Cardiac ventricle fibroblast (primary cell): ENCODE data around the genes MIPOL1 and MDGA2.

GRCh38 chr14:37197140-37198207 is at the start of gene MIPOL1:
TSS of gene MIPOL1 (plus strand) at chr14:37197937.
- RAMPAGE, long total RNA: no peak

DNA sequence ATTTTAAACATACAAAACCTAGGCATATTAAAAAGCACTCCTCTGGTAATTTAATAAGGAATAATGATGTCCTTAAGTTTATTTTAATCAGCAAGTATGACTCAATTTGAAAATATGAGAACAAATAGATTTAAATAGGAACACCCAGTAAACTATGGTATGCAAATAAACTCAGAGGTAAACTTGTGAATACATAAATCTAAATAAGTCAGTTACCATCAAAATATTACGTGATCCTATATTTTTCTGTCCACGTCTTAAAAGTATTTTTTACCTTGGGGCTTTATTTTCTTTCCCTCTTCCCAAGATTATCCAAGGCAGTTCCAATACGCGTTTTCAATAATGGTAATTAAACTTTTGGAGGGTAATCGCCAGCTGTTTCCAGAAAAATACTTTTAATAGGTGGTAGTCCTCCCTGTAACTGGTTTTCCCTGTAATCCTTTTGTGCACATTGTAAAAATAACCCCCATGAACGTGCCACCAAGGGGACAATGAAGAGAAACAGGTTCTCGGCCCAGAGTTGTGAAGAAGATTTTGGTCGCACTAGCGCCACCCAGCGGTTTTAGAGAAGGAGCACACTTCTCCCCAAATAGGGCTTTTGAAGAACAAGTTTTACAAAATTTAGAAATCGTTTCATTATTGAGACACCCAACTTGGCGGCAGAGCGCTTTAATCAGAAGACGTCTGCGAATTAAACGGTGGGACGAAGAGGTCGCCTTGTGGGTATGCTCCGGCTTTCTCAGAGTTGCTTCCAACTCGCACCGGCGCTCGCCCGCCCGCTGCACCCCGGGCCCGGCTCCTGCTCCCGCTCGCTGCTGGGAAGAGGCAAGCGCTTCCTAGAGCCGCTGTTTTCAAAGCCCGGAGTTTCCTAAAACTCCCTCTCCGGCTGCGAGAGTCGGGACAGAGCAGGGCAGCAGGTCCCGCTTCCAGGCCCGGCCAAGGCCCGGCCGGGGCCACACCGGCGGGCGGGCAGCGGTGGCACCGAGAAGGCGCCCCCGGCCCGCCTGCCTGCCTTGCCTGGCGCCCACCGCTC is 931 bp downstream of the FOXA1 start:
- RAMPAGE, long total RNA: no peak

DNA sequence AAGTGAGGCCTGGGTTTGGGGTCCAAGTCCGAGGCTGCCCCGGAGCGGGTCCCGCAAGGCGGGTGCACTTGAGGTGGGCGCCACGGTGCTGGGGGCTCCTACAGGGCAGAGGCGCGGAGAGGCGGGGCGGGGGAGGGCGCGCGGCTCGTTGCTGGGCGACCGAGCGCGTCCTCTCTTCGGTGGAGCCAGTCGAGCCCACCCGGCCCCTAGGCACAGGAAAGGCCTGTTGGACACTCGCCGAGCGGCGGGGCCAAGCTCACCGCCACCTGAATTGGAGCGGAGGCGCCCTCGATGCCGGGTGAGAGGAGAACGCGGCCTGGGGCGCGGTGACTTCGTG is 15.6 kb downstream of the TTC6 start:
- RAMPAGE, long total RNA: no peak

- RAMPAGE, long total RNA: no peak
These were observed 27.0 kb downstream of the TTC6 start for GRCh38 chr14:37622032-37623198.

DNA sequence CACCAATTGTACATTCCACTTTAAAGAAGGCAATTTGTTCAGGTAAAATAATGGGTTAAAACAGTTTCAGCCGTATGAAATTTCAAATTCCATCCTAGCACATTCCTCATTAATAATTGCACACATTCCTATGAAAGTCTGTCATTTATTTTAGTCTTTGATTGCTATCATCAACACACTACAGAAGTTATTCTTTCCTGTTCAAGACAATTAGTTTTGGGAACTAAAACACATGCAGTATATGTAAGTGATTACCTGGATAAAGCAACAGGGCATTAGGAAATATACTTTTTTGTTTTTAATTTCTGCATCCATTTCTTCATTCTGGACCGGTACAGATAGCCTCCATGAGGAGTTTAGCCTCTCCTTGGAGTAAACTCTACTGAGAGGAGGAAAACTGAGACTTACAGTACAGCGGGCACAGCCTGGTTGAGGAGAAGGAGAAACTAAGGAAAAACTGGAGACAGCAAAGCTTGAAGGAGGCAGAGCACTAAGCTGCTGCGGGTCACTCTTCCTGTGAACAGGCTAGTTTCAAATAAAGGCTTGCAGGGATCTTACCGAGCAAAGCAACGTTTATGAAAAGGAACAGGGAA is 518 bp upstream of the SSTR1 start:
- RAMPAGE, long total RNA: no peak

DNA sequence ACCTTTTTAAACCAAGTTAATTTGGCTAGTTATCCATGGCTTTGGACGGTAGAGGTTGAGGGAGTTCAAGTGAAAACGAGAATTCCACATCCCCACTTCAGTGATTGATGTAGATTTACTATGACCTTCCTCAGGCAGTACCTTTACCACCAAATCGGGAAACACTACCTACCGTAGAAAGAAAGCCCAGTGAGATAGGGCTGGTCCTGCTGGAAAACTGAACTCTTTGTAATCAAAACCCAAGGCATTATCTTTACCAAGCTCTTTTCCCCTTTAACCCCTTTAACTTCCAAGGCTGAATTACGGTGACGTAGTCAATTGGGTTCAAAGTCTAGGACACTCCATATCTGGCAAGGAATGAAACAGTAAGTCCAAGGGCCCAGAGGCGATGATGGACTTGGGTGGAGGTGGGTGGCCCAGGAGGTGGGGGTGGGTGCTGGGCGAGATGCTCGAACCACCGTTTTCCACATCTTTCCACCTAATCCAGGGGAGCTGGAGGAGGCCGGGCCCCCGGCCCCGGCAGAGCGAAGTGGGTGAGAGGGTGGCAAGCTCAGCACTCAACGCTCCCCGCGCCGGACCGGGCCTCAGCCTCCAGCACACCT is 603 bp downstream of the SEC23A start:
- RAMPAGE, long total RNA: no peak

DNA sequence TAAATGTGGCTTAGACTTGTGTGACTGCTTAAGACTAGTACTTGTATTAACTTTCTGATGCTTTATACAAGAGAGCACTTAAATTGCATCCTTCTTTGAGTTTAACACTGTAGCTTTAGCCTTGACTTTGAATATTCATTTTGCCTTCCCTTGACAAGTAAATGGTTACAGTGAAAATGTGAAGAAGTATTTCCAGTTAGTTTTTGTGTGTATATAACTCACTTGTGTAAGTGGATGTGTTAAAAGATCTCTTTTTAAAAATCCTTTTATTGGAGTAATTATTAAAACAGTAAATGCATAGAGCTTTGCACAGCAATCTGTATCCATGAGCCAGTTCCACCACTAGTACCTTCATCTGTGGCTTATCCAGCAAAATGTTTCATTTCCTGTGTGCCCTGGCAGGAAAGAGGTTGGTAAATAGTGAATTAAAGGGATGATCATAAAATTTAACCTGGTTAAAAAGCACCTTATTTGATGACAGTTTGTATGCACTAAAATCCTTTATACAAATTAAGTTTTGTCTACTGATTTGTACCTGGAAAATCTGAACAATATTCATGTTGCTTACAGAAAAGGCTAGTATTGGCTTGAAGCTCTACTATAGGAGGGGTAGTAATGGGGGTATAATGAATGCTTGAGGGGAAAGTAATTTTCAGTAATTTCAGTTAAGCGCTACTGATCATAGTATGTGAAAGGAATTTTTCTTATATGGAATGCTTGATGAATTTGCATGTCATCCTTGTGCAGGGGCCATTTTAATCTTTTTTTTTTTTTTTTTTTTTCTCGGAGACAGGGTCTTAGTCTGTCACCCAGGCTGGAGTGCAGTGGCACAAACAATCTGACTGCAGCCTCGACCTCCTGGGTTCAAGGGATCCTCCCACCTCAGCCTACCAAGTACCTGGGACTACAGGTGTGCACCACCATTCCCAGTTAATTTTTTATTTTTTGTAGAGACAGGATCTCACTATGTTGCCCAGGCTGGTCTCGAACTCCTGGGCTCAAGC is 8.2 kb downstream of the PNN start:
- RAMPAGE, long total RNA: no peak

GRCh38 chr14:39186806-39187378 is 11.8 kb downstream of the PNN start:
- RAMPAGE, long total RNA: no peak

DNA sequence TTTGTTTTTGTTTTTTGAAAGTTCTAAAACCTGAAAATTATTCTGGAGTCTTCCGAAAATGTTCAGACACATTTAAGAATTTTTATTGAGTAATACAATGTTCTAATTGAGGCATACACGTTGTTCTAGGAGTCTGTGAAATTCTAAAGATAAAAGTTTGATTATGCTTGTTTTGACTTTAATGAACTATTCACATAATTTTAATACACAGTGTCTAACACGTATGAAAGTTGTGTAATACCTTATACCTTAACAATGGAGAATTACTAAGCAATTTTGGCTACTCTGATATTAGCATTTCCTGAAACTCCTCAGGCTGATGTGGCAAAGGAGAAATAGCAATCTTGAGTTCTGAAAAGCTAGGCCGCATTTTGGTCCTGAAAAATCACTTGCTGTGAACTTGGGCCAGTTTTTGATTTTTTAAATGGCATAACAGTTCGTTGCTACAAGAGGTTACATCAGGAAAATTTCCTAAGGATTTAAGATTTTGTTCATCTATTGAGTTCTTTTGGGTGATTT is 32.0 kb downstream of the MIA2 start:
- RAMPAGE, long total RNA: no peak

GRCh38 chr14:39386617-39387064 is 45.6 kb downstream of the FBXO33 start:
- RAMPAGE, long total RNA: no peak

DNA sequence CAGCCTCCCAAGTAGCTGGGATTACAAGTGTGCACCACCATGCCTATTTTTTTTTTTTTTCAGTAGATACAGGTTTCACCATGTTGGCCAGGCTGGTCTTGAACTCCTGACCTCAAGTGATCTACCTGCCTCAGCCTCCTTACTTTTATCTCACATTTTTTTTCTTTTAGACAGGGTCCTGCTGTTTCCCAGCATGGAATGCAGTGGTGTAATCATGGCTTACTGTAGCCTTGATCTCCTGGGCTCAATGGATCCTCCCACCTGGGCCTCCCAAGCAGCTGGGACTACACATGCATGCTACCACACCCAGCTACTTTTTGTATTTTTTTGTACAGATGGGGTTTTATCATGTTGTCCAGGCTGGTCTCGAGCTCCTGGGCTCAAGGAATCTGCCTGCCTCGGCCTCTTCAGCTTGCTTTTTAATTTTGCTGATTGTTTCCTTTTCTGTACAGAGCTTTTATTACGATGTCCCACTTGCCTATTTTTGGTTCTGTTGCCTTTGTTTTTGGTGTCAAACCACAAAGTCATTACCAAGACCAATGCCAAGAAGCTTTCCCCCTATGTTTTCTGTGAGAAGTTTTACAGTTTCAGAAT is 23.5 kb downstream of the FBXO33 start:
- RAMPAGE, long total RNA: no peak

GRCh38 chr14:41749284-41749861 is 142.7 kb downstream of the LRFN5 start:
- RAMPAGE, long total RNA: no peak

DNA sequence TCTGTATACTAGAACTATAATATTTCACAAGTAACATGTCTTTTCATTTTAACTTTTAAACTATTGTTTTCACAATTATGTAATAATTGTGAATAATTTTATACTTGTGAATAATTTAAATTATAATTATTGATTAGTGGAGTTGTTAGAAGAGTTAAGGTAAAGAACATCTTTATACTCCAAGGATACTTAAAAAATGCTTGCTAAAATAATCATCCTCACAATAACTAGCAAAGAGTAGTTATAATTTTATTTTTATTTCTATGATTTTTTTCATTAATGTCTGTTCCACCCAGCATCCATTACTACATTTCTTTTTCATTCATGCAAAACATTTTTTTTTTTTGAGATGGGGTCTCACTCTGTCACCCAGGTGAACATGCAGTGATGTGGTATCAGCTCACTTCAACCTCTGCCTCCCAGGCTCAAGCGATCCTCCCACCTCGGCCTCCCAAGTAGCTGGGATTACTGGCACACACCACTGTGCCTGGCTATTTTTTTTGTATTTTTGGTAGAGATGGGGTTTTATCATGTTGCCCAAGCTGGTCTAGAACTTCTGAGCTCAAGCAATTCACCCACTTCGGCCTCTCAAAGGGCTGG is 807.7 kb downstream of the LRFN5 start:
- RAMPAGE, long total RNA: no peak

- RAMPAGE, long total RNA: no peak
These were observed 184.6 kb upstream of the C14orf28 start for GRCh38 chr14:44712392-44712967.

DNA sequence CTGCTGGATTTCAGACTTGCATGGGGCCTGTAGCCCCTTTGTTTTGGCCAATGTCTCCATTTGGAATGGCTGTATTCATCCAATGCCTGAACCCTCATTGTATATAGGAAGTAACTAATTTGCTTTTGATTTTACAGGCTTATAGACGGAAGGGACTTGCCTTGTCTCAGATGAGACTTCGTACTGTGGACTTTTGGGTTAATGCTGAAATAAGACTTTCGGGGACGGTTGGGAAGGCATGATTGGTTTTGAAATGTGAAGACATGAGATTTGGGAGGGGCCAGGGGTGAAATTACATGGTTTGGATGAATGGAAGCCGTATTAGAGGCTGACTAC is 174.3 kb upstream of the C14orf28 start:
- RAMPAGE, long total RNA: no peak

DNA sequence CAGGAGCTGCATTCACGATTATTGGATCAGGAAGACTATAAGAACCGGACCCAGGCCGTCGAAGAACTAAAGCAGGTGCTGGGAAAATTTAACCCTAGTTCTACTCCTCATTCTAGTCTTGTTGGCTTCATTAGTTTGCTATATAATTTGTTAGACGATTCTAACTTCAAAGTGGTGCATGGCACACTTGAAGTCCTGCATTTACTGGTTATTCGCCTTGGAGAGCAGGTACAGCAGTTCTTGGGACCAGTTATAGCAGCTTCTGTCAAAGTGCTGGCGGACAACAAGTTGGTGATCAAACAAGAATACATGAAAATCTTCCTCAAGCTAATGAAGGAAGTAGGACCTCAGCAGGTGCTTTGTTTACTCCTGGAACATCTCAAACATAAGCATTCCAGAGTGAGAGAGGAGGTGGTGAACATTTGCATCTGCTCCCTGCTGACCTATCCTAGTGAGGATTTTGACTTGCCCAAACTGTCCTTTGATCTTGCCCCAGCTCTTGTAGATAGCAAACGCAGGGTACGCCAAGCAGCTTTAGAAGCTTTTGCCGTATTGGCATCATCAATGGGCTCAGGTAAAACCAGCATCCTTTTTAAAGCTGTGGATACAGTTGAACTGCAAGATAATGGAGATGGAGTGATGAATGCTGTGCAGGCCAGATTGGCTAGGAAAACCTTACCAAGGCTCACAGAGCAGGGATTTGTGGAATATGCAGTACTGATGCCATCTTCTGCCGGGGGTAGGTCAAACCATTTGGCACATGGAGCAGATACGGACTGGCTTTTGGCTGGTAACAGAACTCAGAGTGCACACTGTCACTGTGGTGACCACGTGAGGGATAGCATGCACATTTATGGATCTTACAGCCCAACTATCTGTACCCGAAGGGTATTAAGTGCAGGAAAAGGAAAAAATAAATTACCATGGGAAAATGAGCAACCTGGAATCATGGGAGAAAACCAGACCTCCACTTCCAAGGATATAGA is 1.8 kb downstream of the TOGARAM1 start:
- RAMPAGE, long total RNA: no peak

- RAMPAGE, long total RNA: no peak
These were observed 1.1 kb downstream of the MIS18BP1 start for GRCh38 chr14:45251806-45252412.

DNA sequence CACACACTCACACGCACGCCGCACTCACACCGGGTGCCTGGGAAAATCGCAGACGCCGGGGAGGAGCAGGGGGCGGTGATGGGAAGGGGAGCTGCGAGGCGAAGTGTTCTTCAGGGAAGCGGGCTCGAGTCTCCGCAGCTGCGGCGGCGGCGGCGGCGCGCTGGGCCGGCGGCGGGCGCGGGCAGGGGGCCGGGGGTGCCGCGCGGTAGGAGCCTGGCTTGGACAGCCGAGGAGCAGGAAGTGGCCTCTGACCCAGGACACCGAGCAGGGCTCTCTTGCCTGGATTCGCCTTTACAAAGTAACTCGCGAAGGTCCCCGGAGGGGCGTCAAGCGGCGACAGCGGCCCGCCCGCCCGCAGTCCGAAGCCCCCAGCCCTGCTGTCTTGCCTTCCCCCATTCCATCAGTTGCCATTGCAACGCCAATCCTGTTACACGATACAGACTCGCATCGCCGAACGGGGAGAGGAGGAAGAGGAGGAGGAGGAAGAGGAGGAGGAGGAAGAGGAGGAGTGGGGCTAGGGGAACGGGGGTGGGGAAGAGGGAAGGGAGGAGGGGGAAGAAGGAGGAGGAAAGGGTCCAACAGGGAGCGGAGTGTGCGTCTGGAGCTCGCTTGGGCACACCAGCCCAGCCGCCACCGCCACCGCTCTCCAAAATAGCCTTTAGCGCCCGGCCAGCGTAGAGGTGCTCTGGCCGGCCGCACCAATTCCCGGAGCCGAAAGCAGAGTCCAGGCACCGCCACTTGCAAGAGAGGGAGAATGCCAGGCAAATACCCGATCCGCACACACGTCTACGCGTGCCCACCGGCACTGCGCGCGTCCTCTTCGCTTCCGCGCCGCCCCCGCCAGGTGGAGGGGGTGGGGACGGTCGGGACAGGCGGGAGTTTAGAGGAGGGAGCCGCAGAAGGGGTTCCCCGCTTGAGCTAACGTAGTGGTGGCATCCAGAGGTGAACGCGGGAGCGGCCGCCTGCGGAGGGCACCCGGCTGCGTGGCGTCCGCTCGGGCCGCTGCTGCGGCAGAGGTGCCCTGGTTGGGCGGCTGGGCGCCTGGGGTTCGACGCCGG is at the start of gene MDGA2:
TSS of gene MDGA2 (minus strand) at position 756 of the 1,058 bp plus-strand sequence.
- RAMPAGE, long total RNA: no peak

- RAMPAGE, long total RNA: no peak
These were observed 599.4 kb upstream of the MDGA2 start for GRCh38 chr14:48274718-48275247.

- RAMPAGE, long total RNA: no peak
These were observed 685.9 kb downstream of the RPS29 start for GRCh38 chr14:48900328-48900658.